Type B pancreatic cell (in vitro differentiated cells): Measurements from ENCODE around the gene PLXDC2.

DNA sequence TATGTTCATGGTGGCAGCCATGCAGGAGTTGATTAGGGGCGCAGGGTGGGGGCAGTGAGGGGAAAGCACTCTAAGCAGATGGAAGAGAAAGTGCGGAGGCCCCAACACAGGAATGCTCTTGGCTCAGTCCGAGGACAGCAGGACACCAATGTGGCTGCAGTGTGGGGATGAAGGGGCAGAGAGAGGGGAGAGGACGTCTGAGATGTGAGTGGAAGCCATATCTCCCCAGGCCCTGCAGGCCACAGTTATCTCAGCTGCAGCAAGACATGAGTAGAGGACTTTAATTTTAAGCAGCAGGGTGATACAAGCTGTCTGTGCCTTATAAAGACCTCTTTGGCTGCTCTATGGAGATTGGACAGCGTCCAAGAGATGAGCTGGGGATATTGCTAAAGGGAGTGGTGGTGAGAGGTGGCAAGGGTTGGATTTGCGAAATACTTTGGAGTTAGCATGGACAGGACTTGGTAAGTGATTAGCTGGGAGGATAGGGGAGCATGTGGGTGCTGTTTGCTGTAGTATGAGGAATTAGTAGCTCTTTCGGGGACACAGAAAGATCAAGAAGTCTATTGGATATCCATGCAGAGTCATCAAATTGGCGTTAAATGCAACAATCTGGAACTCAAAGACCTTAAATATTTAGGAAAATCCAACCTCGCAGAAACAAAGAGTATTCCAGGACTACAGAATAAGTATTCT, 191.8 kb downstream of the CACNB2 start:
- PRO-cap: no peak

DNA sequence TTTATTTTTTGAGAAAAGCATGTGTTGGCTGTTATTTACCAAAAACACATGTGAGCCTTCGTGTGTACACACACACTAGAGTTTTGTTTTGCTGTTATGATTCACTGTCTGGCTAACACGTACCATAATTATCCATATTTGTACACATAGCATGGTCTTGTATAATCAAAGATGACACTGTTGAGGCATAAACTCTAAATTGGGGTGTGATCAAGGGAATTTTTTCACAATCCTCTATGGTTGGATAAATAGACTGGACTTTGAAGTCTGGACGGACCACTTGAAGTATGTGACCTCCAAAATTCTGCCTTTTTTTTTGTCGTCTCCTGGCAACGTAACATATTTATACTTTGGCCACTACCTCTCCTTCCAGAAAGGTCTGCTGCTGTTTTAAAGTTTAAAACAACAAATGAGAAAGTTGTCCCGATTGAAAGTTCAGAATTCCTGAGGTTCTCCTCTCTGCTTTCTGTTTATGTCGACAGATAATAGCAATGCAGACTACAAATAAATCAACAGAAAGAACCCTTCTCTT, 193.4 kb downstream of the CACNB2 start:
- PRO-cap: no peak

DNA sequence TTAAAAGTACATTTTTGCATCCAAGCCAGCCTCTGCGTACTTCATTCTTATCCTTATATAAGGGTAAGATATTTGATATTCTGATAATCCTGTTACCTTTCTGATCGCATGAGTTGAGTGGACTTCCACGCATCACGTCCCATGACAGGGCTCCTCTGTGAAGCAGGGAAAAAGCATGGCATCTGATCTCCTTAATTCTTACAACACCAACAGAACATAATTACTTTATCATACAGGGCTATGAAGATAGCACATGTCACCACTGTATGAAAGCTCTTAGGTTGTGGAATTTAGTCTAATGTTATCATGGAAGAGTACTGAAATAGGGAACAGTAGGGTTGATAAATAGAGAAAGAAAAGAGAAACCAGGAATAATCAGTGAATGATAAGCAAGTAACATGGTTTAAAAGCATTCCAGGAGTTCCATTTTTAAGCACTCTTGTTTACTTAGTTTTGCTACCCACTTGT, 211.9 kb downstream of the CACNB2 start:
- PRO-cap: no peak

DNA sequence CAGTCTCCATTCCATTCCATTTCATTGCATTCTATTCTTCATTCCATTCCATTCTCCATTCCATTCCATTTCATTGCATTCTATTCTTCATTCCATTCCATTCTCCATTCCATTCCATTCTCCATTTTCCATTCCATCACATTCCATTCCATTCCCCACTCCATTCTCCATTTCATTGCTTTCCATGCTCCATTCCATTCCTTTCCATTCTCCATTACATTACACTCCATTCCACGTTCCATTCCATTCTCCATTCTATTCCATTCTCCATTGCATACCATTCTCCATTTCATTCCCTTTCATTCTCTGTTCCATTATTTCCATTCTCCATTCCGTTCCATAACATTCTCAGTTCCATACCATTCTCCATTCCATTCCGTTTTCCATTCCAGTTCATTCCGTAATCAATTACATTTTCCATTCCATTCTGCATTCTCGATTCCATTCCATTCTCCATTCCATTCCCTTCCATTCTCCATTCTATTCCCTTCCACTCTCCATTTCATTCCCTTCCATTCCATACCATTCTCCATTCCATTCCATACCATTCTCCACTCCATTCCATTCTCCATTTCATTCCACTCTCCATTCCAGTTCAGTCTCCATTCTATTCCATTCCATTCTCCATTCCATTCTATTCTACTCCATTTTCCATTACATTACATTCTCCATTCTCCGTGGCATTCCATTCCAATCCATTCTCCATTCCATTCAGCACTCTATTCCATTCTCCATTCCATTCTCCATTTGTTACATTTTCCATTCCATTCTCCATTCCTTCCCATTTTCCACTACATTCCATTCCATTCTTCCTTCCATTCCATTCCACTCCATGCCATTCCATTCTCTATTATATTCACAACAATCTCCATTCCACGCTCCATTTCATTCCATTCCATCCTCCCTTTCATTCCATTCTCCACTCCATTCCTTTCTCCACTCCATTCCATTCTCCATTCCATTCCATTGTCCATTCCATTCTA, 86.2 kb downstream of the NSUN6 start:
- PRO-cap: no peak

DNA sequence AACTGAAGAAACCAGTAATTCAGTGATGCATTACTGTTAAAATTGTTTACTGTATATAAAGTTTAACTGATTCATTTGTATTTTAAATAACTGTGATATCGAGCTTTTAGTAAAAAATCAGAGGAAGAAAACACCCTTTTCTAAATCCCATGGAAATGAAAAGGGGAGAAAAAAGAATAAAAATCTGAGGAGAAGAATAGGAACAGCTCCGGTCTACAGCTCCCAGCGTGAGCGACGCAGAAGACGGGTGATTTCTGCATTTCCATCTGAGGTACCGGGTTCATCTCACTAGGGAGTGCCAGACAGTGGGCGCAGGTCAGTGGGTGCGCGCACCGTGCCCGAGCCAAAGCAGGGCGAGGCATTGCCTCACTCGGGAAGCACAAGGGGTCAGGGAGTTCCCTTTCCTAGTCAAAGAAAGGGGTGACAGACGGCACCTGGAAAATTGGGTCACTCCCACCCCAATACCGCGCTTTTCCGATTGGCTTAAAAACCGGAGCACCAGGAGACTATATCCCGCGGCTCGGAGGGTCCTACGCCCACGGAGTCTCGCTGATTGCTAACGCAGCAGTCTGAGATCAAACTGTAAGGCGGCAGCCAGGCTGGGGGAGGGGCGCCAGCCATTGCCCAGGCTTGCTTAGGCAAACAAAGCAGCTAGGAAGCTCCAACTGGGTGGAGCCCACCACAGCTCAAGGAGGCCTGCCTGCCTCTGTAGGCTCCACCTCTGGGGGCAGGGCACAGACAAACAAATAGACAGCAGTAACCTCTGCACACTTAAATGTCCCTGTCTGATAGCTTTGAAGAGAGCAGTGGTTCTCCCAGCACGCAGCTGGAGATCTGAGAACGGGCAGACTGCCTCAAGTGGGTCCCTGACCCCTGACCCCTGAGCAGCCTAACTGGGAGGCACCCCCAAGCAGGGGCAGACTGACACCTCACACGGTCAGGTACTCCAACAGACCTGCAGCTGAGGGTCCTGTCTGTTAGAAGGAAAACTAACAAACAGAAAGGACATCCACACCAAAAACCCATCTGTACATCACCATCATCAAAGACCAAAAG, 23.8 kb downstream of the NSUN6 start:
- PRO-cap: unidirectional peak, plus-strand start at position 319 of the sequence

DNA sequence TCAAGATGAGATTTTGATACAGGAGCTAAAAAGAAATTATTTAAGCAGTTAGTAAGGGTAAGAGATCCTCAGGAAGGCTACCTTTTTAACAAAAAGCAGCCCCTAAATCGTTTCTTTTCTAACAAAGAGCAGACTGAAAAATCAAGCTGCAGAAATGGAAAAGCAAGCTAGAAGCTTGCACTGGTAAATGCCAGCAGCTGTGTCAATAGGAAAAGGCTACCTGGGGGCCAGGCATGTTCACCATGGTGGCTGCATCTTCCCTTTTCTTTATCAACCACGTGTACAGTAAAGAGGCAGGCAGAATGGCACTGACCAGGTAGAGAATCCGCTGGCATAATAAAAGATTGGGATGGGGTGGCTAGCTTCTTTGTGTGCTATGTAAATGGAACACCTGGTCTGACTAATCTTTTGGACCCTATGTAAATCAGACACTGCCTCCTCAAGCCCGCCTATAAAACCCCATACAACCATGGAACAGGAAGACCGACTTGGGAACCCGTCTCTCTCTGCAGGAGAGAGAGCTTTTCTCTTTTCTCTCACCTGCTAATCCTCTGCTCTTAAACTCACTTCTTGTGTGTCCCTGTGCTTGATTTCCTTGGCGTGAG, 93.9 kb downstream of the ARL5B start:
- PRO-cap: no peak

DNA sequence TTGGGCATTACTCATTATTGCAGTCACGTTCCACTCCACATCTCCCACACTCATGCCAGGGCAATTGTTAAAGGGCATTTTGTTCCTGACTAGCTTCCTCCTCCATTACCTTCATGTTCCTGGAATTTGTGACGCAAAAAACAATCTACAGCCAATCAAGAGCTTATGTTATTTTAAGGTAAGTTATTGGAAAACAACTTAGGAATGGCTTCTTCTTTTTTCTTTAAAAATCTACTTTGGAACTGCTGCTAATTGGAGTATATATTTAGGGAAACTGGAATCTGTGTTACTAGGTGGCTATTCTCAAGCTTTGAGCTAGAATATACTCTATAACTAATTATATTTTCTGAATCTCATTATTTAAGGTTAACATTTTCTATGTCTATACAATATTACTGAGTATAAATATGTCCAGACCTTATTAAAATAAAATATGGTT, 48.1 kb upstream of the PLXDC2 start:
- PRO-cap: no peak

DNA sequence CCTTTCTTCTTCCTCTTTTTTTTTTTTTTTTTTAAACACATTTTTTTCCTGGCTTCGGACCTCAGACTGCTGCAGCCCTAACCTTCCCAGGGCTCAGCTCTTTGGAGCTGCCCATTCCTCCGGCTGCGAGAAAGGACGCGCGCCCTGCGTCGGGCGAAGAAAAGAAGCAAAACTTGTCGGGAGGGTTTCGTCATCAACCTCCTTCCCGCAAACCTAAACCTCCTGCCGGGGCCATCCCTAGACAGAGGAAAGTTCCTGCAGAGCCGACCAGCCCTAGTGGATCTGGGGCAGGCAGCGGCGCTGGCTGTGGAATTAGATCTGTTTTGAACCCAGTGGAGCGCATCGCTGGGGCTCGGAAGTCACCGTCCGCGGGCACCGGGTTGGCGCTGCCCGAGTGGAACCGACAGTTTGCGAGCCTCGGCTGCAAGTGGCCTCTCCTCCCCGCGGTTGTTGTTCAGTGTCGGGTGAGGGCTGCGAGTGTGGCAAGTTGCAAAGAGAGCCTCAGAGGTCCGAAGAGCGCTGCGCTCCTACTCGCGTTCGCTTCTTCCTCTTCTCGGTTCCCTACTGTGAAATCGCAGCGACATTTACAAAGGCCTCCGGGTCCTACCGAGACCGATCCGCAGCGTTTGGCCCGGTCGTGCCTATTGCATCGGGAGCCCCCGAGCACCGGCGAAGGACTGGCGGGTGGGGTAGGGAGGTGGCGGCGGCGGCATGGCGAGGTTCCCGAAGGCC, at the start of gene PLXDC2:
TSS of gene PLXDC2 (plus strand) at position 64 of the 732 bp plus-strand sequence.
- PRO-cap: bidirectional peak, plus-strand start at position 276 of the sequence, minus-strand start outside the sequence

DNA sequence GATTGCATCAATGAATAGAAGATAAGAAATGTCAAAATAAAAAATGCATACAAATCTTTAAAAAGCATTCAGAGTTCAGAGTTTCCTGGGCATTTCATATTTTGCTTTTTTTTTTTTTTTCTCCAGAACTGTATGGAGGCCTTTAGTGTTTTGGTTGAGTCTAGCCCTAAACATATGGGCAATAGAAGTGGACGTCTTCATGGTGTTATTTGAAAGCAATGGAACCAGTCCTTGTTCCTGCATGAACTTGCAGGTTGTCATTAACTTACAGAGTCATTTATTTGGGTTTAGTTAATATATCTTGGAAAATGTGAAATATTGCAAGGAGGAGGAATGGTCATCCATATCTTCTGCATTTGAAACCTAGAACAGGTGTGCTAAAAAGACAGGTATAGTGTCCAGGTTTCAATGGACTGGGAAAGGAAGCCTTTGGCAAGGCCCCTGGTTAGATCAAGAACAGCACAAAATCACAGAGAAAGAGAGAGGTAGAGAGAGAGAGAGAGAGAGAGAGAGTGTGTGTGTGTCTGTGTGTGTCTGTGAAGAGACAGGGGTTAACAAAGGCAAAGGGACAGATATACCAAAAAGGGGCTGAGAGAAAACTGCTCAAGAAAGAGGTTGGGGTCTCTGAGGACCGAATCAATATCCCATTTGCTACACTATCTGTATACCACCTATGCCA, 17.8 kb downstream of the PLXDC2 start:
- PRO-cap: no peak

- PRO-cap: no peak
Measured at GRCh38 chr10:19834577-19835359, 18.5 kb downstream of the PLXDC2 start.

DNA sequence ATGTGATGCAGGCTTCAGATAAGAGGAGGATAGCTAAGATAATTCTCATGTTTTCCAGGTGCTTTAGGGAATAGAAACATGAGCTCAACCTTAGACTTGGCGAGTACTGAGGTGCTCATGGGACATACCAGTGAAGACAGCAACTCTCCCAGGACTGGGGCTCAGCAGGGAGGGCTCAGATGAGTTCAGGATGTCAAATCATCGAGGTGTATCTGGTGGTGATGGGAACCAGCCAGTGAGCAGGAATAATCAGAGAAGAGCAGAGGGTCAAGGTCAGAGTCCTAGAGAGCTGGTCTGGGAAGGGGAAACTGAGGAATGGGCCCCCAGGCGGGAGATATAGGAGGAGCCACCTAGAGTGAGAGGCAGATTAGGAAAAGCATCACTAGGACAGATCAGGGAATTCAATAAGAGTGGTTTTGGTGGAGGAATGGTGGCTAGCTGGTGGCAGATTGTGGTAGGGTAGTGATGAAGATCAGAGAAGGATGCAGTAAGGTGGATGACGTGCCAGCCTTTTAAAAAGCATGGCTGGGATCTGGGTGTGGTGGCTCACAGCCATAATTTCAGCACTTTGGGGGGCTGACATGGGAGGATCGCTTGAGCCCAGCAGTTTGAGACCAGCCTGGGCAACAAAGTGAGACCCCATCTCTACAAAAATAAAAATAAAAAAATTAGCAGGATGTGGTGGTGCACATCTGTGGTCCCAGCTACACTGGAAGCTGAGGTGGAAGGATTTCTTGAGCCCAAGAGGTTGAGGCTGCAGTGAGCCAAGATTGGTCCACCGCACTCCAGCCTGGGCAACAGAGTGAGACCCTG, 19.3 kb downstream of the PLXDC2 start:
- PRO-cap: no peak

DNA sequence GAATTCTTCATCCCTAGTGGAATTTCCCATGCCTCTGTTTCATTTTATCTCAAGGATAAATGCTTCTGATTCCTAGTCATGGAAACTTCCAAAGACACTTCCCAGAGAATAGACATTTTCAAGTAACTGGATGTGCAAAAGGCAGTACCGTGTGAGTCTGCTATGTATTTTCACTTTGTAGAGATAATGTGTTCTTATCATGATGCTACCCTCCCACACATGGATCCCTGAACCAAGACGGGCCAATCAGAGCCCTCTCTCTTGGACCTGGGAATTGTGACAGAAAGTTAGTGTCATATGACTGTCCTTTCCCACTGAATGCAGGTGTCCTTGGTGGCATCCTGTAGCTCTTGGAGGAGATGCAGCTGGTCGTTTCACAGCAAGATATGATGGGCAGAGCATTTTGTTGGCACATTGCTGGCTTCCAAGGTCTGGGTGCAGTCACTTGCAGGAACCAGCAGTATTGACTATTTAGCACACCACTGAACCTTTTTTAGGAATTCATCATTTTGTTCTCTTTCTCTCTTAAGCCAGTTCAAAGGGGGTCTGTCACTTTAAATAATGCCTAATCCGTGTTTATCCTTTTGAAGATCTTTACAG, 124.9 kb downstream of the PLXDC2 start:
- PRO-cap: no peak

- PRO-cap: no peak
Measured at GRCh38 chr10:19966704-19967100, 150.5 kb downstream of the PLXDC2 start.

DNA sequence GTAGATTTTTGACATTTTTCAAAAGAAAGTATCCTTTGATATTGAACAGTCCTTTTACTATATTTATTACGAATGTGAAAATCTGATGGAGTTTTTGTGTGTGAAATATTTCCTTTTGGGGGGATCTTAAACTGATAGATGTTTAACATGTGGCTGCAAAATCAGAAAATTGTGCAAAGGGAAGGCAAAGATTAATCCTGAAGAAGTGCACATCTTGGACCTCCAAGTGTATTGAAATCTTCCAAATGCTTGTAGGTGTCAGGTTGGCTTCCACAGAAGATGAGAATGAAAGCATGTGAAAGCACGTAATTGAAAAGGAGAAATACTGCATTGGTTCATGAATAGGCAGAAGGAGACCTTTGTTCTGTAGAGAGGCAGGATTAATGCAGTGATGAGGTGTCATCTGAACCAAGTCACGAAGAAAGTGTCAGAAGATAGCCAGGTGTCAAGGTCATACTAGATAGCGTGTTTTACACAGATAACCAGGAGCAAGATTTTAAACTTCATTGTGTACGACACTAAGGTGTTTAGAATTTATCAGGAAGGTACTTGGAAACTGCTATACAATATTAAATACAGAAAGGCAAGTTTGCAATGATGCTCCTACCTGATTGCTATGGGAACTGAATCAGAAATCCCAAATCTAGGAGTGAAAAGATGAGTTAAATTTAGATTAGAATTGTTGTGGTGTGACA, 193.2 kb downstream of the PLXDC2 start:
- PRO-cap: no peak

DNA sequence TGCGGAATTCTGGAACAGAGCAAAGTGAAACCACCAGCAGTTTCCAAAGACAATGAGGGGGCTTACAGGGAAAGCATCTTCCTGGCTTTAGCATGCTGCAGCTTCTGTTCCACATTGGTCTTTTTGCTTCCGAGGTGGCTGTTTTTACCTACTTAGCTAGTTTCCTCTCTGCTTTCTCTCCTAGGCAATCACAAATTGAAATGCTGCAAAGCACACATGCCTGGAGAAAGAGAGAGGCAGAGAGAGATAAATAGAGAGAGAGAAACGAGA, 200.6 kb downstream of the PLXDC2 start:
- PRO-cap: no peak

DNA sequence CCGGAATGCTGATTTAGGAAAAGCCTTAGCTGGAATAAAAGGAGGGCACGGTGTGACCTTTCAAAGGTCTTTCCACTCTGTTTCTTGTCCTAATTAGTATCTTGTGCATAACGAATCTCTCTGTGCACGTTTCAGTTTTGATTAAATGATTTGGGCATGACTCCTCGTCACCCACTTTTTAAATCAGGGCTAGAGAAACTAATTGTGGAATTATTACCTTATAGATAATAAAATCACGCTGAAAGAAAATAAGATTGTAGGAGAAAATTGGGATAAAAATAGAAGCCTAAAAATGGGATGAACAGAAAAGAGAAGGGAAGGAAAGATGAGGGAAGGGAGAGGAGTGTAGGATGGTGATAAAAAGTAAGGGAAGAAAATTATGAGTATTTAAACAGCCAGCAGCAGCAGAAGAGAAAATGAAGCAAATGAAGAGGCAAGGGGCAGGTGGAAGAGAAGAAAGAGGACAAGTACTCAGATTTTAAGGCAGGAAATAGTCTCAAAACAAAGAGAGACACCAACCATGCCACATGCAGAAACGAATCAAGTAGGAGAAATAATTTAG, 280.0 kb downstream of the PLXDC2 start:
- PRO-cap: no peak

- PRO-cap: no peak
Measured at GRCh38 chr10:20161805-20162233, 345.6 kb downstream of the PLXDC2 start.

GRCh38 chr10:21211464-21211774, 314.1 kb downstream of the SKIDA1 start:
- PRO-cap: no peak

- PRO-cap: no peak
Measured at GRCh38 chr10:21334923-21335494, 190.5 kb downstream of the SKIDA1 start.

DNA sequence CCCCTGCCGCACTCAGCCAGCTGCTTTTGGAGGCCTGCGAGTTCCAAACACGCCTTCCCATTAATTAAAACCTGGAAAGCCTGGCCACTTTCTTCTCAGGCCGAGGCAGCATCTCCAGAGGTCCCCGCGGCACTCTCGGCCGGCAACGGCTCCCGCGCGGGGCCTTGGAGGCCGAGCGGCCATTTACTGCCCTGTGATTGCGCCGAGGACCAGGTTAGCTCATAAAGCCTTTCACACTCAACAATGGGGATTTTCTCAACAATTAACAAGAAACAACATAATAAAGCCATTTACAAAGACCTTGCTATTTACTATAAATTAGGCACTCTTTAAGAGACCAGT, 16.5 kb downstream of the SKIDA1 start:
- PRO-cap: no peak